ENCODE measurements around a stretch of chr2.

DNA sequence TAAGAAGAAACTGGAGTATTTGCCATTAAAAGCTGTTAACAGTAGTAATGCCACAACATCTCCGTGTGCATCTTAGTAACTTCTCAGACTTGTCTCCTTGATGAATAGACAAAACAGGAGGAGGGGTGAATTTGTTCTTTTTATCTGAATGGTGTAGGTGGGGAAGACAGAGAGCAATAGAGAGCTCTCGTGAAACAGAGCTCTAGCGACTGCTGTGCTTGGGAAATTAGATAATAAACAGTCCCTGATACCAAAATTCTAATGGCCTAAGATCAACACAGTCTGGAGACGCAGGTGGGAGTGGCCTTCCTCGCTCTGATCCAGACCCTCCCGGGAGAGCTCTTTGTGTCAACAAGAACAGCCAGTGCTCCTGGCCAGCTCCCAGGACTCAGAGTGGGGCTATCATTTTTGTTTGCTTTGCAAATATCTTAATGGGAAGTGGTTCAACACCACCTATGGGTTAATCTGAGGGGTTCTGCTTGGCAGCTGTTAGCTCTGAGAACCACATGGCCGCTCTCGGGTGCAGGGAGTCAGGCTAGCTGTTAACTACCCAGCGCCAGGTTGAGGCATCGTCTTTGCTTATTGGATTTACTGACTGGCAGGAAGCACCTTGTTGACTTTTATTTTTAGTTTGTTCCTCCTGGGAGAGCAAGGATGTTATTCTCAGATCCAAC lies 185.0 kb upstream of the SP5 start:
- PRO-cap = no peak

- PRO-cap = no peak
Measured at GRCh38 chr2:170751555-170751894, 18.7 kb upstream of the ERICH2 start.

DNA sequence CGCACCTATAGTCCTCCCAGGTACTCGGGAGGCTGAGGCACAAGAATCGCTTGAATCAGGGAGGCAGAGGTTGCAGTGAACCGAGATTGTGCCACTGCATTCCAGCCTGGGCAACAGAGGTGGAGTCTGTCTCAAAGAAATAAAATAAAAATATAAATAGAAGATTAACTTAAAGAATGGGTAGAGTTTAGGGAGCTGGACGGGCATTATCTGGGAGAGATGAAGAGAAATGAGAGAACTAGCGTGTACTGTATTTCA lies 18.9 kb downstream of the GORASP2 start:
- PRO-cap = no peak

- PRO-cap = no peak
Measured at GRCh38 chr2:171051350-171051622, 109.4 kb downstream of the TLK1 start.

GRCh38 chr2:171573958-171574409 lies 51.7 kb downstream of the CYBRD1 start:
- PRO-cap = no peak

GRCh38 chr2:171956130-171956950 lies 34.1 kb downstream of the HAT1 start:
- PRO-cap = no peak

- PRO-cap = no peak
Measured at GRCh38 chr2:172095202-172095930, 7.3 kb downstream of the DLX2 start.

- PRO-cap = bidirectional peak, plus-strand start at chr2:172428750, minus-strand start at chr2:172428625
Measured at GRCh38 chr2:172428210-172428870, 954 bp downstream of the ITGA6 start.

DNA sequence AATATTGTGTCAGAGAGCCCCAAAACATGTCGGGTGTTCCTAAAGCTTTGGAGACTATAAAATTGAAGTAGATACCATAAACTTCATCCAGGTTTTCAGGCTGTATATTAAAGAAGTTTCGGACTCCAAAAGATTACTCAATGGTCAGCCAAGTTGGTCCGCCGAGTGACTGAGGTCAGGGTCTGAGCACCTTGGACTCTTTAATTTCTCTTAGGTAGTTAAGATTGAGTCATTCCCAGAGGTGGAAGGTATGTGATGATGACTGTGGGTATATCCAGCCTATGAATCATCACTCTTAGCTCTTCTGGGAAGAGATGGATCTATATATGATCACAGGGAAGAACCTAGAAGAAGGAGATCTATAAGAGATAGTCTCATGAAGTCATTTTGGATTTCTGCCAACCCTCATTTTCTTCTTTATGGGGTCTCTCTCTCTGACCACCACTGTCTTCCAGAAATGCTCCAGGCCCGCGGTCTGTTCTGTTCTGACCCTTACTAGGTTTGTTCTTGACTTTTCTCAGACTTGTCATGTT lies 3.3 kb downstream of the ITGA6 start:
- PRO-cap = bidirectional peak, plus-strand start at position 327 of the sequence, minus-strand start at position 171 of the sequence

DNA sequence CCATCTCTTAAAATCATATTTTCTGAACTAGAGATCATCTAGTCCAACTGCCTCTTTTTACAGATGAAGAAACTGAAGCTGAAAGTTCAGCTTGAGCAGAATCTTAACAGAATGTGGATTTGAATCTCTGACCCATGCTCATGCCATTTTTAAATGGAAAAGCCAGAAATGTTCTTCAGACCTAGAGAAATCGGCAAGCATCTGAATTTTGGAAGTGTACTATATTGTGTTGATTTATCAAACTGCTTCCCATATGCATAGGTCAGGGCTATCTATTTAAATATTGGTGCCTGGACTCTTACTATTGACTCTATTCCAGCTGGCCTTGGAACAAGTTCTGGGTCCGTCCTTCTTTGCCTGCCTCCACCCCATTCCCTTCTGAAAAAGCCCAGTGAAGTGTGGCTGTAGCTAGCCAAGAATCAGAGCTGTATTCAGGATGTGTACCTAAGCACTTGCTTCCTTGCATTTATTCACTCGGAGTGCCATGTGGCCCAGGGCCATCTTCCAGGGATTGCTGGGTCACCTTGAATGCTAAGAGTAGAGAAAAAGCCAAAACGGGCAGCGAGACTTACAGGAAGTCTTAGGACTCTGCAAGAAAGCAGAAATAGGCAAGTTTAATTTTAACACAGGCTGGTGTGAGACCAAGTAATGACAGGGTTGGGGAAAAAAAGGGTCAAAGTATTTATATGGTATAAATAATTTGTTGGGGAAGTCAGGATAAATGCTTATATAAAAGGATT lies 4.0 kb downstream of the ITGA6 start:
- PRO-cap = bidirectional peak, plus-strand start at position 473 of the sequence, minus-strand start at position 380 of the sequence

DNA sequence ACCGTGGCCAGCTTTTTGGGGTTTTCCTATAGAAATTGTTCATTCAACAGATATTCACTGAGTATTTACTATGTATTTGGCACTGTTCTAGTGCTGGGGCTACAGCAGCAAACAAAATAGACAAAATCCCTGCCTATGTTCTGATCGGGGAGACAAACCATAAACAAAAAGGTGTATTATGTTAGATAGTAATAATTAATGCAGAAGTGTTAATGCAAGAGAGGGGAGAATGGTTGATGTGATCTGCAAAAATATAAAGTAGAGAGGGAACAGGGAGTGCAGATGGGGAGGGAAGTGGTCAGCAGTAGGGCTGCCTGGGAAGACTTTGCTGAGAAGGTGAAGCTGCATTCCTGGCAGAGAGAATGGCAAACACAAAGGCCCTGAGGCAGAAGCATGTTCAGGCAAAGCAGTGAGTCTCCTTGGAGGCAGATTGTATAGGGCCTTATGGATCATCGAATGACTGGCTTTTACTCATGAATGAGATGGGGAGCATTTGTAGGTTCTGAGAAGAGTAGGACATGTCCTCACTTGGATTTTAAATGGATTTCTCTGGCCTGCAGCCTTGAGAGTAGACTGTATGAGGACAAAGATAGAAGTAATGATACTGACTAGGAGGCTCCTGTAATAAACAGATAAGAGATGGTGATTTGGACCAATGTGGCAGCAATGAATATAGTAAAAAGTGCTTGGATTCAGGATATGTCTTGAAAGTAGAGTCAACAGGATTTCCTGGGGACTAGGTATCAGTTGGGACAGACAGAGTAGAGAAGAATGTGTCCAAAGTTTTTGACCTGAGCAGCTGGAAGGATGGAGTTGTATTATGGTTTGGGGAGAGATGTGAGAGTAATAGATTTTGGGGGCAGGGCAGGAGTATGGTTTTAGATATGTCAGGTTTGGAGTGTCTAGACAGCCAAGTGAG lies 9.6 kb downstream of the ITGA6 start:
- PRO-cap = no peak

- PRO-cap = bidirectional peak, plus-strand start at chr2:172556497, minus-strand start at chr2:172556471
Measured at GRCh38 chr2:172556282-172556838, 470 bp downstream of the PDK1 start.

DNA sequence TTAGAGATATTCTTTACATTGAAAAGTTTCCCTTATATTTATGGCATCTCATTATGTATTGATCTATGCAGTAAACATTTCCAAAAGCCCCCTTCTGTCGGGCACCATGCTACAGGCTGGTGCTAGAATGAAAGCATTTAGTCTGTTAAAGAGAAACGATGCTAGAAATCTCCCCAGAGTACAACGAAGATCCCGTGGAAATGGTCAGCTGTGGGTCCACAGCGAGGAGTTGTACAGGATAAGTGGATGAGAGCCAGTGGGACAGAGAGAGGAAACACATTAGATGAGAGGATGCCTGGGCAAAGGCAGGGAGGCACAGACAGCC lies 157.3 kb downstream of the RAPGEF4 start:
- PRO-cap = no peak

DNA sequence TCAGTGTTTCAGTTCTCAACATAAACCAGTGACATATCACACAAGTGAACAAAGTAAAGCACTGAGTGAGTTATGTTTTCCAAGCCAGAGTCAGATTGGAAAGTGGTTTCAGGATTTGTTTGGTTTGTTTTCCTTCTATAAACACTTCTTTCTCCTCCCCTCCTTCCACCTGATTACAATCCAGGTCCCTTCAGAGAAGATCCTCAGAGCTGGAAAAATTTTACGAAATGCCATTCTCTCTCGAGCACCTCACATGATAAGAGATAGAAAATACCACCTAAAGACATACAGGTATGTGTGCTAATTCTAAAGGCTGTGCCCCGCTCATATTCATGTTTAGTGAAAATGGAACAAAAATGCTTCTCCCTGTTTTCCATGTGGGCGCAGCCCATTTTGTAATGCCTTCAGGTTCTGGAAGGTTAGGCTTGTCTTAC lies 114.7 kb upstream of the MAP3K20 start:
- PRO-cap = no peak

GRCh38 chr2:173044018-173044535 lies 31.6 kb upstream of the MAP3K20 start:
- PRO-cap = no peak

DNA sequence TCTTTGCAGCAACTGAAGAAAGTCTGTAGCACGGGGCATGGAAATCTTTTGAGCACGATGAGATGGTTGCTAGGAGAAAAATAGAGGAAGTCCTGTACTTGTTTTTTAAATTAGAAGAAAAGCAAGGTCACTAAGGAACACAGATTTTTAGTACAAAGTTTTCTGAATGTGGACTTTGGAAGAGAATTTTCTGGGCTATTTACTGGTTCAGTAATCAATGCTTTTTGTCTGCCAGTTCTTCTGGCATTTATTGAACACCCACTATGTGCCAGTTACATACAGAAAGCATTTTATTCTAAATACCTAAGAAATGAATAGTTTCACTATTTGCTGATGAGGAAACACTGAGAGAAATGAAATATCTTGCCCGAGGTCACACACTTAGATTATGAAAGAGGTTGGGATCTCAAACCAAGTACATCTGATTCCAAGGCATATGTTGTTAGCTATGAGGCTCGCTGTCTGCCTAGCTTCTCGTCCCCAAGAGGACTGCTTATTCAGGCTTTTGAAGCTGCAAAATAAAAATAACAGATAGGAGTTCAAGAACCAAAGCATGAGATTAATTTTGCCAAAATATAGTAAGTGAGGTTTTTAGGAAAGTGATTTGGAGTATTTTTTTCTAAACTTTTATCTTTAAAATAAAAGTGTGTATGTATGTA lies 15.5 kb upstream of the MAP3K20 start:
- PRO-cap = no peak

- PRO-cap = no peak
Measured at GRCh38 chr2:173075058-173075607, 513 bp upstream of the MAP3K20 start.

DNA sequence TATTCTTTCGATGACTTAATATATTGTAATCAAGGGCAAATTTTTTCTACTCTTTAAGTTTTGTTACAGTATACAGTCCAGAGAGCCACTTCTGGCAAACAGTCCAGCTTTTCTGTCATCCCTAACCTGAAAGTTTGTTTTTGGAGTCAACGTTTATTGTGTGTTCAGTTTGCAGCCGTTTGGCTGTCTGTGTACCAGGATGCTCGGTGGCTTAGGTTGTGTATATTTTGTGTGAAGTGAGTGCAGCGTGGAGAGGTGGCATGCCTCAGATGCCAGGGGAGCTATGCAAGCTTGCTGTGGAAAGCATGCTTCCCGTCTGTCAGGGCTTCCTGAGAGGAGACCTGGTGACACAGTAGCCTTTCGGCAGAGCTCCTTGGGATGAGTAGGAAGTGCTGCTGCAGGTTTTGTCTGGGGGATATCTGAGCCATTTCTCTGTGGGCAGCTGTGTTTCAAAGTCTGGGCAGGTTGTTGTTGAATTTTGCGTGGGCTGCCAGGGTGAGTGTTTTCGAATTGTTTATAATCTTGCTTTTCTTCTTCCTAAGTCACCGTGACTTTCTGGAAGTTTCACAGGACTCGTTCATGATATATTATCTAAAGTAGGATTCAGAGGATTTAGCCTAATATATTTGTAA lies 14.8 kb downstream of the MAP3K20 start:
- PRO-cap = unidirectional peak, plus-strand start at position 366 of the sequence

DNA sequence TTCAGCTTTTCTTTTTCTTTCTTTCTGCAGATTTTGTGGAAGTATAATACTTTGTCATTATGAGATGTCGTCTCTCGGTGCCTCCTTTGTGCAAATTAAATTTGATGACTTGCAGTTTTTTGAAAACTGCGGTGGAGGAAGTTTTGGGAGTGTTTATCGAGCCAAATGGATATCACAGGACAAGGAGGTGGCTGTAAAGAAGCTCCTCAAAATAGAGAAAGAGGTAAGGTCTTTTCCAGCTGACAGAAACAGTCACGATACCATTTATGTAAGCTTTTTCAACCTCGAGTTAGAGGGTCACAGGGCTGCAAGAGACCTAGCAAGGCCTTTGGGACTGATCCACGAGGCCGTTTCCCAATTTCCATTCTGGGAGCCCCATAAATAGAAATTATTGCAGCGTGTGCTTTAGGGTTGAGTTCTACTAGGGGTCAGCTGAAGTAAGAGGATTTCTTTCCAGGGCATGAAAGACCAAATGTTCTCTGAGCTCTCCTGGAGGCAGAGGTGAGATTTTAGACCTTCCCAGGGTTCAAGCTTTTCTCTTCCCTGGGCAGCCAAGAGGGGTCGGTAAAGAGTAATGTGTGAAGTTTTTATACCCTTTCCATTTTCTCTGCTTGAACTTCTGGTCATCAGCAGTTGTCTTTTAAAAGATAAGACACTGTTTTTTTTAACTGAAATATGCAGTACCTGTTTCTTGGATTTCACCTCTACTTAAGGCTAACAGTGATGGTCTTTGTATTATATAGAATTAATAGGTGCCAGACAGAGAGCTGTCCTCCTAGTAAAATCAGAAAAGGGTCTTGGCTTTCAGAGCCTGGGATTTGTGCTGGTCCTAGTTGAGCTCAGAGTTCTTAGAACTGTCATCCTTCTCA lies 15.6 kb downstream of the MAP3K20 start:
- PRO-cap = no peak

DNA sequence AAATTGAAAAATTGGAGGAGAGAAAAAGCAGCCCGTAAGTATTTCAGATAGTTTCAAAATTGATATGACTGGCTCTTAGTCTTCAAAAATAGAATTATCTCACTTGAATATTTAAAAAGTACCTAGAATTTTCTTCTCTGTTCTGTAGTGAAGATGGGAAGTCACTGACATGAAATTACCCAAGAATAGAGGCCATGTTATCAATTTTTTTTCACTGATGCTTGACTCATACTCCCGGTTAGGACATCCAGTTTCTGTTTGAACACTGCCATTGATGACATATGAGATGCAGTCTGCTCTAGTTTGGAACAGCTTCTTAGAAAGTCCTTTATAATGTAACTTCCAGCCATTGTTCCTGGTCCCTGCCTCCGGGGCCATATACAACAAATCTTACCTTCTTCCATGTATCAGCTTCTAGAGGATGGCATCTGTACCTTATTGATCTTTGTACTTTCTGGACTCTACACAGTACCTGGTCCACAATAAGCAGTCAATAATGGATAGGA lies 26.1 kb downstream of the MAP3K20 start:
- PRO-cap = no peak